Choroid plexus epithelial cell (primary cell): ENCODE measurements around a stretch of chr5.

DNA sequence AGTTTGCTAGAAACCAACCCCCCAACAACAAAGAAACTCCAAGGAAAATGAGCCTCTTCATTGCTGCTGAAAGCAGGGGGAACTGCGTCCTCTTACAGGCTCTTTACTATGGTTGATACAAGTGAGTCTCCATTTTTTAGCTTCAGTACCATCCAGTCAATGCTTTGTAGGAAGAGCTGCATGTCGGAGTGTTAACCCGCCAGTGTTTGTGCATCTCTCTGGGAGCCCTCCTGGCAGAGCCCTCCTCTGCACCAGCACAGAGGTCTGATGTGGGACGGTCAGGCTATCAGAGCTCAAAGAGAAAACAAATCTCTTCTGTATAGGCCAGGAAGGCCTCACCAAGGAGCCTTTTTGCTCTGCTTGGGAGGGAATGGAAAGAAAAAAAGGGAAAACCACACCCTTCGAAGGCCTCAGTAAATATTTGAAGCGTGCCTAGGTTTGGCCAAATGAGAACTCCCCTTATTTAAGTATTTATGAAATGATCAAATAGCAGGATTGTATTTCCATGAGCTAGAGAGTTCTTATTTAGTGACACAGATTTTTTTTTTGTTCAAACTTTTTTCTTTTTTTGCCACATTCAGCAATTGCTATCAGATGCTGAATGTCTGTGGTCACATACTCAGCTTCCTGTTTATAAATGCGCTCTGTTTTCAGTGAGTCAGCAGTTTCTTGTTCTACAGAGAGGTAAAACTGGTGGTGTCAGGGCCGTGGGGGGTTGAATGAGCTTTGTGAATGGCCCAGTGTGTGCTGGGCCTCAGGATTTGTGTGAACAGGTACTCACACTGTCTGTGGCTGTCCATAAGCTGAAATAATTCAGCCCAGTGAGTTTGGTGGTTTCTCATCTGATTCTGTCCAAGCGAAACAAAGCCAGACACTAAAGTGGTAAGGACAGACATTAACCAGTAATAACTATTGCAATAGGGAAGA lies 226.6 kb downstream of the SNX18 start:
- RRBS, result no CpG with 5 or more reads among the region's 9 CpGs

DNA sequence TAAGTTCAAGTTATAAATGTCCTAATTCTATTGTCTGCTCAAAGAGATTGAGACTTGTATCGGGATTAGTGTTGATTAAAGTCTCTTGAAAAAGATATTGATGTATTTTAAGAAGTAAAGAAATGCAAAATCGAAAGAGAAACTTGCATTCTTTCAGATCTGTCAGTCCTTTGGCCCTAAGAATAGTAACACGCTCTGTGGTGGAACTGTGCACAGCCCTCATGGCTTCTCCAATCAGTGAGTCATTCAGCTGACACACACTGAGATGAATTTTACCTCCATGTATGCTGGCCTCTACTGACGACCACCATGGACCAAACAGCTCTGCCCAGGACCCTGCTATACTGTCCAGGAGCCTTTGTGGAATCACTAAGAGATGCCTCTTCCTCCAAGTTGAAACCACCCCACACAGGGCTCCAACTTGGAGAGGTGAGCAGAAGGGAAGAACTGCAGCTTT lies 232.3 kb downstream of the ESM1 start:
- RRBS, result no CpG with 5 or more reads among the region's 4 CpGs

- RRBS, result no CpG with 5 or more reads among the region's 8 CpGs
Measured at GRCh38 chr5:55438887-55439921, 95.6 kb downstream of the PLPP1 start.

GRCh38 chr5:55535300-55535552 lies 462 bp upstream of the PLPP1 start:
- RRBS, result no CpG with 5 or more reads among the region's 4 CpGs

DNA sequence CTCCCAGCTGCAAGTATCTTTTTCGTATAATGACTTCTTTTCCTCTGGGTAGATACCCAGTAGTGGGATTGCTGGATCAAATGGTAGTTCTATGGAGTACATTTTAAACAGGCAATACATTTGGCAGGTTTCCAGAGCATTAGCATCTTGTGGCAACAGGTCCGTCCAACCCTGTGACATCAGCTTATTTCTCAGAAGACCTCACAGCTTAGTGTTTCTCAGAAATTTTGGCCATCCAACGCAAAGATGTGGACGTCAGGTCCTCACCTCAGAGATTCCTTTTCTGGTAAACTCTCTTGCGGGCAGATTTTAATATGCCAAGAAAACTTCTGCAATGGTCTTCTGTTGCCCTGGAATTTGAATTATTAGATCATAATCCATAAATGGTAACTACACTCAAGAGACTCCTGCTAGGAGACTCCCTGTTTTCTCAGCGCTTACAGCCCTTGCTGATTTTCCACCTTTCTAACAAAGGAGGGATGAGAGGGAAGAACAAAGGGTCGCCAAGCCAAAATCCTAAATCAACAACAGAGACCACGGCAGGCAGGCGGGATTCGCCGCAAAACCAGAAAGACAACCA lies 34.0 kb upstream of the PLPP1 start:
- RRBS, result no CpG with 5 or more reads among the region's 11 CpGs

- RRBS, result 3% methylated on average over 15 of the region's 40 CpGs
Measured at GRCh38 chr5:55821794-55822289, 29.3 kb upstream of the IL31RA start.

DNA sequence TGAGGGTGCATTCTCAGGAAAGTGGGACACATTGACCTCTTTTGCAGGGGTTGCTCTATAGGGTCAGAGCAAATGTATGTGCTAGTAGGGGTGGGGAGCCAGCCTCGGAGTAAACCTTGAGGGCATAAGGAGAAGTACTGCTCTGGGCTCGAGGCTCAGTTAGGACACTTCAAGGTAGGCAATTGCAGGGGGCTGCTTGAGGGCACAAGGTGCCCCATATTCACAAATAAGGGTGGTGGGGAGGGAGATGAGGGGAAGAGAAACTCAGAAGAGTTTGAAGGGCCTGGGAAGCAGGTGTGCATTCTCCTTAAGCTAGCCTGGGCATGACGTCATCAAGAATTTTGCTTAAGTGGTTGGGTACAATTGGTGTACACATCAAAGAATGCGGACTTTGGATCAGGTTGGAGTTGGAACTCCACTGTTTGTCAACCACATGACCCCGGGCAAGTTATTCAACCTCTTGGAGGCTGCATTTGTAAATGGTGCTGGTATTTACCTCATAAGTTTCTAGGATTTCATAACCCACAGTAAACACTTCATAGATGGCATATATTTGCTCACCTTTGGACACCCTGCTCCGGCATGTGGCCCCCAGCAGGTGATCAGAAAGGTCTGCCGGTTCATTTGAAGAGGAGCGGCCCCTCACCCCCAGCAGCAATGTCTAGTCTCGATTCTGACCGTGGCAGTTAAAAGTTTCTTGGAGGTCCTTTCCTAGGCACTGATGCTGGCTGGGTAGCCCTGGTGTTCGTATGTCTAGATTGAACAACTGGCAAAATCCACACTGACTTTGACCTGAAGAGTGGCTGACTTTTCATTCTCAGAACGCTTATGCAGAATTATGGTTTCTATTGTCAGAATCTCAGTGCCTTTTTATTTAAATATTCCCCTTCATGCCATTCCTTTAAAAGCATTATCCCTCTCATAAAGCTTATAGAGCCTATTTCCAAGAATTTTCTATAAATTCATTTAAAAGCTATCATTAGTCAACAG lies 60.7 kb downstream of the IL6ST start:
- RRBS, result 100% methylated on average over 1 of the region's 12 CpGs

- RRBS, result no CpG with 5 or more reads among the region's 10 CpGs
Measured at GRCh38 chr5:56278286-56279039, 45.3 kb upstream of the ANKRD55 start.

DNA sequence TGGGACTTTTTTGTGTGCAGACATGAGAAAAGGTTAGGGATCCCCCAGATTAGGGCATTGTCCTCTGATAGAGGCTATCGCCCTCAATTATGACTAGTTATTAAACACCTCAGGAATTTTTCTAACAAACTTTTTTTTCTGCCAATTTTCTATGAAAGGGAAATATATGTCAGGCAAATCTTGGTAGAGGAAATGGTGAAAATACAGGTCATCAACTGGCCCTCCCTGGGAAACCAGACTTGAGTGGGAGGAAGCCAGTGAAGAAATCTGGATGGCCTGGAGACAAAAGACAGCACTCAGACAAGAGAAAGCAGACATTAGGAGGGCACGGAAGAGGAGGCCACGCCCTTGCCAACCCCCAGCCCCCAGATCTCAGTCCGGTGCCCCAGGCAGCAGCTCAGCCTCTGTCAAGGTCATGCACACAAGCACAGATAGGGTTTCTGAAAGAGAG lies 85.9 kb upstream of the ANKRD55 start:
- RRBS, result no CpG with 5 or more reads among the region's 4 CpGs

- RRBS, result no CpG with 5 or more reads among the region's 21 CpGs
Measured at GRCh38 chr5:56319486-56320211, 86.5 kb upstream of the ANKRD55 start.

GRCh38 chr5:56479560-56480597 lies 246.7 kb upstream of the ANKRD55 start:
- RRBS, result no CpG with 5 or more reads among the region's 24 CpGs

DNA sequence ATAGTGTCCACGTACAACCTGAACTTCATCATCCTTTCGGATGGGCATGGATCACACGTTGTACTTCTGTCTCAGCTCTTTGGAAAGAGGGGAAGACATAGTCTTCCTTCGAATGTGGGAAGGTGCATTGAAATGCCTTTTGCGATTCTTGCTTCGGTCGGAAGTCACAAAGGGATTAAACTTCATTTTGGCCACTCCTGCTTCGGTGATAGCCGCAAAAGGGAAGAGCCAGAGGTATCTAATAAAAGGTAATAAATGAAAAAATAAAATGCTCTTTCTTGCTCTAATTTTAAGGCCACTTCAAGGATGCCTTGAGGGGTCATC lies 271.7 kb upstream of the ANKRD55 start:
- RRBS, result no CpG with 5 or more reads among the region's 9 CpGs

DNA sequence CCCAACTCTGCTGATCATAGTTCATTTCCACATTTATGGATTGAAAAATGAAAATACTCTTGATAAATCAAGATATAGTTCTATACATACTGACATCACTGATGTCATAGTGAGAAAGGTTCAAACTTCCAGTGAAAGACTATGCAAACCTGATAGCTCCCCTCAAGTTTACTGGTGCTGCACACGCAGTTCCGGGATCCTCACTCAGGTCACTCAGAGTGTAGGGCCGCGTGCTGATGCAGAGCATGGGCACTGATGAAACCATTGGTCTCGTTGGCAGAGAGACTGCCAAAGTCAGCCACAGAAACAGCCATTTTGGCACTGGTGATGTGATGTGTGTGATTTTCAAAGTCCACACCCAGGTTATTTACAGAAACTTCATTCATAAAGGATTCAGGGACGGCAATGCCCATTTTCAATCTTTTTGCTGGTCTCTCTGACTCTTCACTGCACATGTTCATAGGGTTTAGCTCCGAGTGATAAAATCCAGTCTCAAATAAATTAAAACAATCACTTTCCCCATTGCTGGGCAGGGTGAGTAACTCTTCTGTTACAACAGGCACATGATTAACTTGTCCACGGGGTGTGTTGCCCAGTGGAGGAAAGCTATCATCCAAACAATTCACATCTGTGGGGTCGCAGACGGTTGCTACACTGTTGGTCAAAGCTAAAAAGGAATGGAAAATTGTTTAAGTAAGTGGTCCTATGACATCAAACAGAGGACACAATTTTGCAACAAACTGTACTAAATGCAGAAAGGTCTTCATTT lies 13.7 kb downstream of the SETD9 start:
- RRBS, result no CpG with 5 or more reads among the region's 10 CpGs

DNA sequence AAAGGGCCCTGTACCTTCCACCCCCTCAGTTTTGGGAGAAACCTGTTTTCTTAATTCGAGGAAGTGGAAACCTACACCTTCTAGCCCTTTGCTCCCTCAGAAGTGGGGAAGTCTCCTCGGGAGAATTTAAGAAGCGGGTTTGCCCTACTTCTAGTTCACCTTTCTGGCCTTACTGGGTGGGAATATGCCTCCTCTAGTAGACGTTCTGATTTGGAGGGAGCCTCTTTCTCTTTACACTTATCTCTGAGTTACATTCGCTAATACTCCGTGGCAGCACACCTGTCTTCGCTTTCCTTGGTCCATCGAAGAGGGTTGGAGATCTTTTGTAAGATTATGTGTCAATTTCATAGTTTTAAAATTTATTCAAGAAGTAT lies 905 bp downstream of the GPBP1 start:
- RRBS, result no CpG with 5 or more reads among the region's 8 CpGs

DNA sequence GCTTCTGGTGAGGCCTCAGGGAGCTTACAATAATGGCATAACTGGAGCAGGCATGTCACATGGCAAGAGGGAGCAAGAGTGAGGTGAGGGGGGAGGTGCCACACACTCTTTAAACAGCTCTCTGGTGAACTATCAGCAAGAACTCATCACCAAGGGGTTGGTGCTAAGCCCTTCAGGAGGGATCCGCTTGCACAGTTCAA lies 10.4 kb downstream of the GPBP1 start:
- RRBS, result no CpG with 5 or more reads among the region's 1 CpG

GRCh38 chr5:57501667-57502288 lies 19.2 kb upstream of the ACTBL2 start:
- RRBS, result no CpG with 5 or more reads among the region's 7 CpGs

DNA sequence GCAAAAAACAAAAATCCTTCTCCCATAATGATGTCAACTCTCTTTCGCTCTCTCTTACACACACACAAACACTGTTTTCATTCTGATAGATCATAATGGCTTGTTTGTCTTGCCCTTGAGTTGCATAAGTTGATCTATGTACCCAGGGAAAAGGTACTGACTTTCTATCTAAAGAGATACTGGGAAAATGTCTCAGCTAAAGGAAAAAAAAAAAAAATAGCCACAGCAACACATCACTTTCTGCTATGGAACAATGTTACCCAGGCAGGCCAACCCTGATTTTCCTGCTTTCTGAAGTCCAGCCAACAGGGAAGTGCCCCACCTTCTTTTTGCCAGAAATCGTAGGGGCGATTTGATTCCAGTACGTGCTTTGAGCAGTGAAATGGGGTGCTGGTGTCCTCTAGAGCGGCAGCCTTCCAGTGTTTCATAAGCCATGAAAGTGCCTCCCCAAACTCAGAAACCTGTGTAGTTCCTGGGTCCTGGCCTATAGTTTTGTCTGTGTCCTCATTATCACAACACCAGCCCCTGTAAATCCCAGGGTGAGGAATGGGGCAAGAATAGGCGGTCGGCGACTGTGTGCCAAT lies 212.7 kb upstream of the ACTBL2 start:
- RRBS, result no CpG with 5 or more reads among the region's 8 CpGs

DNA sequence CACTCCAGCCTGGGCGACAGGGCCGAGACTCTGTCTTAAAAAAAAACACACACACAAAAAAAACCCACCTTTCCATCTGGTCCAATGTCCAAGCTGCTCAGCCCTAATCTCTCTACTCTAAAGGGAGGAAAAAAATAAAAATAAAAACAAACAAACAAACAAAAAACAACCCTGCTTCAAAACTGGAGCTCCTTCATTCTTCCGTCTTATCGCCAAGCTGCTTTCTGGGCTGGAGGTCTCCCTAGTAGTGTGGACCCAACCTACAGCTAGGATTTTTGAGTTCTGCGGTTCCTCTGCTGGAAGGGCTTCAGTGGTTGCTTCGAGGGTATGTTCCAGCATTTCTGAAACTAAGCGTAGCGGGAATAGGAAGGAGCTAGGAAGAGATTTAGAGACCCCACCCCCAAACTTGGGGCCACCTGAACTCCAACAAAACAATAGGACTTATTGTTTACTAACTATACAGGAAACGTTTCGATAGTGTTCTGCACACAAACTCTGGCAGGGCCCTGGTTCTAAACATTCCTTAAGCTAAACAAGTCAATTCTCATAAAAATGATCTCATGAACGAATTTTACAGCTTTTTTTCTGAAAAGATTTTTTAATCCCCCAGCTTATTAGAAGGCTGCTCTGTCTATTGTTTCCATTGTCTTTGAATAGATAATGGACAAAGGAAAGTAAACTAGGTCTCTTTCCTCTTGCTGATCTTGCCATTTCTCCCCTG lies 346.7 kb downstream of the PLK2 start:
- RRBS, result no CpG with 5 or more reads among the region's 11 CpGs

DNA sequence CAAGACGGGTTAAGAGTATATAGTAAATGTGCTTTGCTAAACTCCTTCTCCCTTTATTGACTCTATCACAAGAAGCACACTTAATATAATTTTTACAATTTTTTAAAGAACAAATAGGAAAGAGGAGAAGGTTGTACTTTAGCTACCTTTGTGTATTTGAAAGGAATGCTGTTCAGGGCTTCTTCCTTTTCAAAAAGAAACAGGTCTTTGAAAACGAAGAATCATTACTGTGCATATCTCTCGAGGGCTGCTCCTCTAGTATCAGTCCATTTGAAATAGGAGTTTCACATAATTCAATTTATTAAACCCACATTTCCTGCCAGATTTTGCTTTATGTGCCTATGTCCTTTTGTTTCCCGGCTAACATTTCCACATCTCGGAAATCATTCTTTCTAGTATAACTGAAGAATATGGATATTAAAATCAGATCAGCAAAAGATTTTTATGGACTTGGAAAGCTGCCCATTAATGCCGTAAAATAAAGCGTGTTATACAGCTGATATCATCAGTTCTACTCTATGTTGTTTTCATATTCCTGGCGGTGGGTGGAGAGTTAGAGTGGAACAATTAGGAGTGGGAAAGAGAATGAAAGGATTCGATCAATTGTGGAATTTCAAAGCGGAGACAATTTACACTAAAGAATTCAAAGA lies 543.6 kb downstream of the RAB3C start:
- RRBS, result no CpG with 5 or more reads among the region's 10 CpGs

DNA sequence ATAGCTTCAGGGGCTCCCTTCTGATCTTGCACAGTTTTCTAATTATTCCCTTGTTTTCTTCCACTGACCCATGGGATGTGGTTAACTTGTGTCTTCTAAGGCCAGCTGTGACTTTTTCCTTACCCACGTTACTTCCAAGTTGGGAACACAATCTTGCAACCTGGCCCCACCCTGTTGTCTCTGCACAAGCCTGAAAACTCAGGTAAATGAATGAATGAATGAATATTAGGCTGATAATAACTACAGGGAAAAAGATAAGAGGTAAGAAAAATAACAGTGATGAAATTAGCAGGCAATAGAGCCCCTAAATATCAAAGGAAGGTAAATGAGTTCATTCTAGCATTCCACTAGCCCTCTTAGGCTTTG lies 559.0 kb downstream of the RAB3C start:
- RRBS, result no CpG with 5 or more reads among the region's 1 CpG